Neural progenitor cell (in vitro differentiated cells): ENCODE measurements around a stretch of chr3.

- RAMPAGE, long total RNA = no peak
These were observed 88.2 kb downstream of the PLCXD2 start for GRCh38 chr3:111762539-111763116.

DNA sequence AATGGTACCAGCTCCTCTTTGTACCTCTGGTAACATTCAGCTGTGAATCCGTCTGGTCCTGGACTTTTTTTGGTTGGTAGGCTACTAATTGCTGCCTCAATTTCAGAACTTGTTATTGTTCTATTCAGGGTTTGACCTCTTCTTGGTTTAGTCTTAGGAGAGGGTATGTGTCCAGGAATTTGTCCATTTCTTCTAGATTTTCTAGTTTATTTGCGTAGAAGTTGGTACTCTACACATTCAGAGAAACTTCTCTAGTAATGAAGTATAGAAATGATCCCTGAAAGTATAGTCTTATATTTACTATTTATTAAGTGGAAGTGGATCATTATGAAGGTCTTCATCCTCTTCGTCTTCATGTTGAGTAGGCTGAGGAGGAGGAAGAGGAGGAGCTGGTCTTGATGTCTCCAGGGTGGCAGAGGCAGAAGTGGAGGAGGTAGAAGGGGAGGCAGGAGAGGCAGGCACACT lies 20.1 kb downstream of the PHLDB2 start:
- RAMPAGE, long total RNA = no peak

GRCh38 chr3:112134301-112135341 lies 1.6 kb upstream of the GCSAM start:
- RAMPAGE, long total RNA = no peak

GRCh38 chr3:112378147-112378827 lies 45.3 kb downstream of the CD200 start:
- RAMPAGE, long total RNA = no peak

DNA sequence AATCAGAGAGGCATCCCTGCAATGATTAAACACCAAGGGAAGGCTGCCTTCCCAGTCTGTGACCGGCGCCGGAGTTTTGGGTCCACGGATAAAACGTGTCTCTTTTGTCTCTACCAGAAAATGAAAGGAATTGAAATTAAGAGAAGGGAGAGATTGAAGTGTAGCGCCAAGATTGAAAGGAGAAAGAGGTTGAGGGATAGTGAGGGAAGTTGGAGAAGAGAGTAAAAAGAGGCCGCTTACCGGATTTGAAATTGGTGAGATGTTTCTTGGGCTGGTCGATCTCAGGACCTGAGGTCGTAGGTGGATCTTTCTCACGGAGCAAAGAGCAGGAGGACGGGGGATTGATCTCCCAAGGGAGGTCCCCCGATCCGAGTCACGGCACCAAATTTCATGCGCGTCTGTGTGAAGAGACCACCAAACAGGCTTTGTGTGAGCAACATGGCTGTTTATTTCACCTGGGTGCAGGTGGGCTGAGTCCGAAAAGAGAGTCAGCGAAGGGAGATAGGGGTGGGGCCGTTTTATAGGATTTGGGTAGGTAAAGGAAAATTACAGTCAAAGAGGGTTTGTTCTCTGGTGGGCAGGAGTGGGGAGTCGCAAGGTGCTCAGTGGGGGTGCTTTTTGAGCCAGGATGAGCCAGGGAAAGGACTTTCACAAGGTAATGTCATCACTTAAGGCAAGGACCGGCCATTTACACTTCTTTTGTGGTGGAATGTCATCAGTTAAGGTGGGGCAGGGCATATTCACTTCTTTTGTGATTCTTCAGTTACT lies 76.6 kb downstream of the BTLA start:
- RAMPAGE, long total RNA = no peak

DNA sequence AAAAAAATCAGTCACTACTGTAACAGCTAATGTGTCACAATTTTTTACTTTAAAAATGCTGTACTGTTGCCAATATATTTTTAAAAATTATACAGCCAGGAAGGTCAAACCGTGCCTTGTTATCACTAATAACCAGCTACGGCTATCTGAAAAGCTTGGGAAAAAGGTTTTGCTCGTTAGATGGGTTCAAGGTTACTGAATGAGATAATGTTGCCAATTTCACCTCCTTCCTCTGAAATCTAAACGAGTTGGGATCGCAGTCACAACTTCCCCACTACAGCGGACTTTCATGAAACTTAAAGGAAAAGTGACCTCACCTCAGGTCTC lies 1.1 kb downstream of the ATG3 start:
- RAMPAGE, long total RNA = no peak

DNA sequence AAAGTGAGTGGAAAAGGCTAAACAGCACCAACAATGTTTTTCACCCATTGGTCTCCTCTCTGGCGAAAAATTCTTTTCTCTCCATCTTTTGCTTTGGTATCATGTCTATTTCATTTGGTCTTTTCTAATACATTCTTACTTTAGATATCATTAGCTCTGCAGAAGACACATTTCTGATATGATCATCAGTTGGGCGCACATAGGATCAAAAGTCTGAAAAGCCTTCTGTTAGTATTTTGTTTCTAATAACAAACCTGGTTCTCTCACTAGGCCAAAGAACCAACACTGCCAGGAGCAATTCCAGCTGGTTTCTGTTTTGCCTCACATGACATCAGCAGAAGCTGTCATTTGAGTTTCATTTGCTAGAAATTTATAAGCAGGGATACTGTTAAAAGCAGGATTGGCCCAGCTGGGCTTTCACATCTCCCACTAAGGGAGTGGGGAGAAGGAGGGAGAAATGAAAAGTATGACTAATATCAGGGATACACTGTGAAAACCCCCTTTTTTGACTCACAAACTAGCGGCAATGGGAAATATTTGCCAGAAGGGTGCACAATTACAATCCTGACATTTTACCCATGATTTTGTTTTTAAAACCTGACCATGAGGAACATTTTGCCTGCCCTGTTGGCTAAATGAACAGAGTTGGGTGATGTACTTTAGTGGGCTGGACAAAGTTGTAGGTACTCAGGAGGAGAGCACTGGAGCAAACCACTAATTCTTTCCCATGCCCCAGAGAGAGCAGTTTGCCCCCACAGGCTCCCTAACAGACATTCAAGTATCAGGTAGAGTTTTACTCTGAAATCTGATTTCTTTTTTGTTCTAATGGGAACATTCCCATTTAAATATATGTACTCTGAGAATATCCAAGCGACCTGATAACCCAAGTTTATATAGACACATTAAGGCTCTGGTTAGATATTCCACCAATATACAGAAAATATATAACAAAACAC lies 5.2 kb downstream of the CCDC80 start:
- RAMPAGE, long total RNA = no peak

DNA sequence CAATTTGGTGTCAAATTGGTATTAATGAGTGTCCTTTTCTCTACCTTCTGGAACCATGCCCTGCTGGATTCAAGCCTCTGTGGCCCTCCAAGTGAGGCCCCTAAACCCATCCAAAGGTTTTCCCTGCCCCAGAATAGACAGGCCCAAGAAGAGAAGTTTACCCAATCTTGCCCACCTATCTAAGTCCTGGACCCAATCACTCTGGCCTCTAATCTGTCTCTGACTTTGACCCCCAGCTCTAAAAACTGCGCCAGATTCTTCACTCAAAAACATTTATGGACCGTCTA lies 69.2 kb downstream of the CD200R1L start:
- RAMPAGE, long total RNA = no peak

GRCh38 chr3:113007962-113008637 lies 11.4 kb downstream of the NEPRO start:
- RAMPAGE, long total RNA = no peak

- RAMPAGE, long total RNA = no peak
These were observed 17.6 kb upstream of the BOC start for GRCh38 chr3:113193776-113194180.

- RAMPAGE, long total RNA = no peak
These were observed 836 bp upstream of the BOC start for GRCh38 chr3:113210254-113211187.

GRCh38 chr3:113248121-113248554 lies 36.8 kb downstream of the BOC start:
- RAMPAGE, long total RNA = no peak

DNA sequence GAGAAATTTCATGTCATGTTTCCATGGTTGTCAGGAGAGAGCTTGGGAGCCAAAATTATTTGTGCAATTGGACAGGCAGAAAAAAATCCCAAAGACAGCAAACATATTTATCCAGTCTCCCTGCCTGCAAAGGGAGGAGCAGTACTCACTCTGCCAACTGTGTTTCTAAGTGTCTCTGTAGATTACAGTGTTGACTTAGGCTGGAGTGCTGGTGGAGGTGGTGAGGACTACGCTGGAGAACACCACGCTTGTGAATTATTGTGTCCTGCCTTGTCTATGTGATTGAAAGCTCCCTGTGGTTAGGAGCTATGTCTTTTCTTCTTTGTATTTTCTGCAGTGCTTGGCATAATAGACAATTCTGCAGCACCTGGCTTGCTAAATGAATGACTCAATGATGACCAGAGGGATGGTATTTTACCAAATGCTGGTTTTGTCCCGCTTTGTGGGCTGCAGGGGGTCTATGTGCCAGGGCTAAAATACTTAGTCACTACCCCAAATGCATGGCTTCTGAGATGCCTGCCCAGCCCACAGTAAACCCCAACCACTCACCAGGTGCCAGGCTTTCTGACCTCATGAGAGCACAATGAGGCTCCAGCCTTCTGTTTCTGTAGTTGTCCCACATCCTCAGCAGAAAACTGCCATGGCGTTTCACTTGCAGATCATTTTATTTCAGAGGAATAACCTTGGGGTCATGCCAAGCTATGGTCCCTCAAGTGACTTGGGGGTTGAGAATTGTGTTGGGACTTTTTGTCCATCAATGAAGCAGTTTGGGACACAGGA lies 50.9 kb downstream of the BOC start:
- RAMPAGE, long total RNA = no peak

DNA sequence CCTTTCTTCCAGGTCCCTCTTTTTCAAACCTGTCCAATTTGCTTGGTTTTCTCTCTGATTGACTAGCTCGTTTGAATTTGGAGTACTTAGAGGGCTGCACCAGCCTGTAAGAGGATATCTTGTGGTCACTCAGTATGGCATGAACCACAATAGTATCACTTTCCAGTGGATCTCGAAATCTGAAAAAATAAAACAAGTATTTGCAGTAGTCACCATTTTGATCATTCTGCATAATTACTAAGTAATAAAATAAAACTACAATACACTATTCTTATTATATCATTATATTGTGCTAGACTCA lies 96.8 kb downstream of the CFAP44 start:
- RAMPAGE, long total RNA = no peak

DNA sequence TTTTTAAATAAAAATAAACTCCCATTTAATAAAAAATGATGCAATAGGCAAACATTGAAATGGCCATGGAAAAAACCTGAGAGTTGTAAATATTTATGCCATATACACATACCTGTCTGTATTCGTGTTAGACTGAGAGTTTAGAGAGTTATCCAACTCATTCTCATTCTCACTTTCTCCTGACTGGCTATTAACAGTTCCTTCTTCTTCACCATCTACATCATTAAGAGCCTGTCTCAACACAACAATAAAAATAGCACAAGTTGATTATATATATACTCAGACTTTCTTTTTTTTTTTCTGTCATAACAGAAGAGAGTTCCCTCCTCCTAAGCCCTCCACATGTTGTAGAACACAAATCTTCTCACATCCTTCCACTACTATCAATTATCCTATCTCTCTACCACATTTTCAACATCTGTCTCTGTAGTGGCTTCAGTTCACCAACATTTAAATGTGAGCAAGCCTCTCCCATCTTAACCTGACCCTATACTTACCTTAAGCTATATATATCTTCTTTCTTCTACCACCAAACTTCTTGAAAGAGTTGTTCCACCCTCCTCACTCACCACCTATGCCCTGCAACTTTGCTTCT lies 26.0 kb downstream of the SPICE1 start:
- RAMPAGE, long total RNA = no peak

- RAMPAGE, long total RNA = no peak
These were observed 1.2 kb downstream of the SIDT1 start for GRCh38 chr3:113533595-113534000.

DNA sequence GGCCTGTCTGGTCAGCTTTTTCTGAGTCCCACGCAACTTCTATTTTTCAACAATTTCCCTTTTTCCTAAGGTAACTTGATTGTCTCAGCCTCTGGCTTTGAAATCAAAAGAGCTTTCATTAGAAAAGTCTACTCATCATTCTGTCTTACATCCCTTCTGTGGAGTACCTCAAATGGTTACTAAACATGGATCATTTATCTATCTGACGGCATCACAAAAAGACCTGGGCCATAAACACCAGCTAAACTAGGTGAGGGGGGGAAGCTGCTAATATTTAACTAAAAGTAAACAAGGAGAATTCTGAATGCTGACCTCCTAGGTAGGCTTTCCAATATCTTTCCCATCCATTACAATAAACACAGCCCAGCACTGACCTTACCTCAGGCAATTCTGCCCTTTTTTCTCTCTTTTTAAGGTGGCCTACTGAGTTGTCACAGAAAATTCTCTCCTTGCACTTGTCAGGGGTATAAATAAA lies 33.2 kb downstream of the USF3 start:
- RAMPAGE, long total RNA = no peak

GRCh38 chr3:113690337-113690927 lies 6.0 kb downstream of the USF3 start:
- RAMPAGE, long total RNA = no peak

- RAMPAGE, long total RNA = no peak
These were observed 295 bp upstream of the ATP6V1A start for GRCh38 chr3:113746626-113746854.

GRCh38 chr3:113783994-113784516 lies 37.2 kb downstream of the ATP6V1A start:
- RAMPAGE, long total RNA = no peak